Metastatic Liver Carcinoma in the Lung (tissue), 2 donors: ENCODE measurements around the gene DNAJB5.

DNA sequence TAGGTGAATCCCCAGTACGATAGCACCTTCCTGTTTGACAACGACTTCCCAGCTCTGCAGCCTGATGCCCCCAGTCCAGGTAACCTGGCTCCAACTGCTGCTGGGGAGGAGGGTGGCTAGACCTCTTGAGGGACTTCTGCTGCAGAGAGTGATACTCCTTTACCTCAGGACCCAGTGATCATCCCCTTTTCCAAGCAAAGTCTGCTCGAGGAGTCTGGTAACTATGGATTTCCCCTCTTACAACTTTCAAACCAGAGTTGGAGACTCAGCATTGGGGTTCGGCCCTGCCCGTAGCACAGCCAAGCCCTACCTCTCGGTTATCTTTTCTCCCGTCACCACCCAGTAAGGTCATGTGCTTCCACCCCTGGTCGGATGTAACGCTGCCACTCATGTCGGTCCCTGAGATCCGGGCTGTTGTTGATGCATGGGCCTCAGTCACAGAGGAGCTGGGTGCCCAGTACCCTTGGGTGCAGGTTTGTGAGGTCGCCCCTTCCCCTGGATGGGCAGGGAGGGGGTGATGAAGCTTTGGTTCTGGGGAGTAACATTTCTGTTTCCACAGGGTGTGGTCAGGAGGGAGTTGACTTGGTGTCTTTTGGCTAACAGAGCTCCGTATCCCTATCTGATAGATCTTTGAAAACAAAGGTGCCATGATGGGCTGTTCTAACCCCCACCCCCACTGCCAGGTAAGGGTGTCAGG lies 1.2 kb downstream of the GALT start:
- PRO-cap, 2 experiments: no peak in any of the 2 experiments

DNA sequence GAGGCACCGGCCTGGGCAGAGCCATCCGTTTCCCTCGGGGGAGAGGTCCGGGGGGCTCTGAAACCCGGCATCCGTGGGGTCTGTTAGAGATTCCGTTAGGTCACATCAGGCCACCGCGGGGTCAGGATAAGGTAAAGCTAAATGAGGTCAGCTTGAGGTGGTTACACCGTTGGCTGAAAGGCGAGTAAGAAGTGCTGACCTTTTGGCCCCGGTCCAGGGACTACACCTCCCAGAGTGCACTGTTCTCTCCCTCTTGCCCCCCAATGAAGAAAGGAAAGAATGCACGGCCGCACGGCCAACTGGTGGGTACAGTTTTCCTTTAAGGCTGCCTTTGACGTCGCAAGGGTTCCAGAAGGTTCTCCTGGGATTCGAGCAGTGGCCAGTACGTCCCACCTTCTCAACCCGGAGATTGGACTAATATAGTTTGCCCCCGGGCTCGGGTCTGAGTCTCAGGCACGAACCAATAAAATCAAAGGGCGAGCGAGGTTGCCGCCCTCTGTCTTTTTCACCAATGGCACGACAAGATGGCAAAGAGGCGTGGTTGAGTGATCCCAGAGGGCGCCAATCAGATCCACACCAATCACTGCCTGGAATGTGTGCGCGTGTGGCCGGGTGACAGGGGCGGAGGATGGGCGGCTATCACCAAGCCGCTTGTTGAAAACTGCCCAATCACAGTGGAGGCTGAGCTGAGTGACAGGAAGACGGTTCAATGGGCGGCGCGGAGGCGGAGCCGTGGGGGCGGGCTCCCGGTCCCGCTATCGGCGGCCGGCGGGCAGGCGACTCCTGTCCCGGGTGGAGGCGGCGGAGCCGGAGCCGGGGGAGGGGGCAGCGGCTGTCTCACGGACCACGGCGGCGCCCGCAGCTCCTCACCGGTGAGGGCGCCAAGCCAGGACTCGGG lies at the start of gene DNAJB5:
Gene DNAJB5 (plus strand): TSS at position 786 of the 898 bp plus-strand sequence.
- PRO-cap, 2 experiments: peak in 2 of 2 experiments; most common plus-strand start position 786 of the sequence (in 2); most common minus-strand start position 411 of the sequence (in 2)

DNA sequence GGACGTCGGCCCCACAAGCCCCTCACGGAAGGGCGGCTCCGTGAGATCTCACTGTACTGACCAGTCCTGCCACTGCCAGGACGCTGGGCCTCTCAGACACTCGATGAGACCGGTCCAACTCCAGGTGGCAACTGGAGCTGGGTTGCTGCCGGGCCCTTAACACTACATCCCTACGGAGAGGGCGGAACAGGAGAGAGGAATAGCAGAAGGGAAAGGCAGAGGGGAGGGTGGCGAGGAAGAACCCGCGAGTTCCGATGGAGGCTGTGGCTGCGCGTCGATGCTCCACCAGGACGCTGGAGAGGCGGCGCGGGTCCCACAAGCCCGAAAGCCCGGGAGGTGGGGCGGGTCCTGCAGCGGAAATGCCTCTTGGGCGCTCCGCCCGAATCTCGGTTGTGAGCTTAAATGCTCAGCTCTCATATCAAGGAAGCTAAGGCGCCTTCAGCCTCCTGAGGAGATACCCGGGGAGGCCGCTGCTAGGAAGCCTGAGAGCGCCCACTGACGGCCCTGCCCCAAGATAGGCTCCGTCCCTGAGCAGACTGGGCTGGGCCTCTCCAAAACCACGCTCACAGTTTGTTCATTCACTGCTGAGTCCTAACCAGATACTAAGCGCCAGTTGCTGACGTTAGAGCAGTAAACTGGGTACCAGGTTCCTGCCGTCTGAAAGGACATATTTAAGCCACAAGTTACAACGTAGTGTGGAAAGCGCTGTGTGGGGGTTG lies 5.8 kb upstream of the C9orf131 start:
- PRO-cap, 2 experiments: peak in 1 of 2 experiments; most common minus-strand start position 292 of the sequence (in 1)

DNA sequence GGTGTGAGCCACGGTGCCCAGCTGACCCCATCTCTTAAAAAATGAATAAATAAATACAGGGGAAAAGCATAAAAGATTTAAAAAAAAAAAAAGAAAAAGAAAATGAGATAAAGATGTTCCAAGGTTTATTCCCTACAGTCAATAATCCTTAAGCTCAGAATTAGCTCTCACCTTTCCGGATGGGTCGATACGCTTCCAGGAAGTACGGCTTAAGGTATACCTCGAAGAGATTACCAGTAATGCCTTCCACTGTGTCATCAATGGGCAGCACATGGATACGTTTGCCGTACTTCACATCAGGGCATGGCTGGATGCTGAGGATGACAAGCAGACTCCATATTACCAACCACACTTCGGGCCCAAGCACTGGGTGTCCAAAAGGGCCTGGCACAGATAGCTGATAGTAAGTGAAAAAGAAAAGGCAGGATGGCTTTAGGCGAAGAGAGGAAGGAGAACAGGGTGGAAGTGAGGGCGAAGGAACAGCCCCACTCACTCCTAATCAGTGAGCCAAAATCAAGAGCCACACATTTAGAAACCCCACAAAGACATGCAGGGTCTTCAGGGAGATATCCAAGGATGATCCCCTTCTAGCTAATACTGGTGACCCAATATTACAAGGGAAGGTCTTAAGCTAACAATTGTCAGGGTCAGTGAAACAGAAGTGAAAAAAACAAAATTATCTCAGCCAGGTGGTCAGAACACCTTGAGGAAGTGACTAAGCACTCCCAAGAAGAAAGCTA lies 5.8 kb downstream of the VCP start:
- PRO-cap, 2 experiments: no peak in any of the 2 experiments

DNA sequence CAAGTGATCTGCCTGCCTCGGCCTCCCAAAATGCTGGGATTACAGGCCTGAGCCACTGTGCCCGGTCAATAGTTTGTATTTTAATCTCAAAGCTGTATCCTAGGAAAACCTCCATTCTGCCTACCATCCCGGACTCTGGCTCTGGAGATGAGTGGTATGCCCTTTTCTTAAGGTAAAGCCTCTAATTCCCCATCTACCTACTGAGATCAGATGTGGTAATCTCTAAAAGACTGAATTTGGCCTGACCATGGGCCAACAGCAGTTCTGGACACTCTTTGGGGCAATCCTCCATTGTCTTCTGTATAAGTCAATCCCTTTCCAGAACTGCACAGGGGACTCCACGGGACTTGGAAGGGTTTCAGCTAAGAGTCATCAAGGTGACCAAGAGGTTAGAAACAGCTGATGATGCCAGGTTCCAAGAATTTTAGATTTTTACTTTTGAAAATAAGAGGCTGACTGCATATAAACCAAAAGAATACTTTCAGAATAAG lies 1.7 kb downstream of the VCP start:
- PRO-cap, 2 experiments: no peak in any of the 2 experiments

DNA sequence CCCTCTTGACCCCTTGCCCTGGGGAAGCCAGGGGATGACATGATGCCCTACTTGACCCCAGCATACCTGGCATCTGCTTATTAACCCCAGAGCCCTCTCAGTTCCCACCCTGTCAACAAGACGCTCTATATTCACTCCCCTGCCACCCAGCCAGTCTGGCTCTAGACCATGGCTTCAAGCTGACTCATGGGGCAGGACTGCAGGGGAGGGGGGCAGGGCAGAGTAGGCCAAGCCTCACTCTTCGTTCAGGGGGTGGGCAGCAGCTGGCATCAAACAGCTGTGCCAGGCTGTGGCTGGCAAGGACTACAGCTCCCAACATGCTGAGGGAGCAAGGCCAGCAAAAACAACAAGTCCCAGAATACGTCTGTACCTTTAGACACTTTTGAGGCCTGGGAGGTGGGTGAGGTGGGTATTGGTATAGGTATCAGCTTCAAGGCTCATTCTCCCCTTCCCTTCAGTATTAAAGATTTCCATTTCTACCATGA lies 5.3 kb downstream of the ATOSB start:
- PRO-cap, 2 experiments: no peak in any of the 2 experiments

GRCh38 chr9:35112094-35112599 lies 3.5 kb downstream of the ATOSB start:
- PRO-cap, 2 experiments: no peak in any of the 2 experiments

- PRO-cap, 2 experiments: no peak in any of the 2 experiments
Measured at GRCh38 chr9:35236510-35237246, 74.9 kb downstream of the UNC13B start.

GRCh38 chr9:35257824-35258317 lies 96.1 kb downstream of the UNC13B start:
- PRO-cap, 2 experiments: peak in 1 of 2 experiments; most common plus-strand start chr9:35258150 (in 1)

- PRO-cap, 2 experiments: peak in 1 of 2 experiments; most common plus-strand start chr9:35341844 (in 1)
Measured at GRCh38 chr9:35341291-35341939, 148.5 kb upstream of the RUSC2 start.

DNA sequence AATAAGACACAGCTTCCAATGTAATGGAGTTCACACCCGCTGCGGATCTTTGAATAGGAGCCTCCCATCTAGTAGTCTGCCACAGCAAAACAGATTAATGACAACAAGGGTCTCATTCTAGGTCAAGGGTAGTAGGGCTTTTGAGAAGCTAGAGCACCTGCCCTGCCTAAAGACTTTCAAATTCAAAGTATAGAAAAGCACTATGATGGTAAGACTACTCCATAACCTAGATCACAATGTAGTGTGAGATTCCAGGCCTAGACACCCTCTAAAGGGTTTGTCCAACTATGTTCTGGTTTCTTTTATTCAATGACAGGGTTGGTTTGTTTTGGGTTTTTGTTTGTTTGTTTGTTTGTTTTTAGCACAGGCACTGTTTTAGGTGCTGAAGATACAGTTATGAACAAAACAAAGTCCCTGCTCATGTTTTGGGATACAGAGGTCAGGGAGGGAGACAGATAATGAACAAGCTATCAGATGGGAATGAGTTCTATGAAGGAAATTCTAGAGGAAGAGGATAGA lies 145.3 kb upstream of the RUSC2 start:
- PRO-cap, 2 experiments: no peak in any of the 2 experiments

- PRO-cap, 2 experiments: no peak in any of the 2 experiments
Measured at GRCh38 chr9:35517037-35517632, 27.2 kb downstream of the RUSC2 start.

DNA sequence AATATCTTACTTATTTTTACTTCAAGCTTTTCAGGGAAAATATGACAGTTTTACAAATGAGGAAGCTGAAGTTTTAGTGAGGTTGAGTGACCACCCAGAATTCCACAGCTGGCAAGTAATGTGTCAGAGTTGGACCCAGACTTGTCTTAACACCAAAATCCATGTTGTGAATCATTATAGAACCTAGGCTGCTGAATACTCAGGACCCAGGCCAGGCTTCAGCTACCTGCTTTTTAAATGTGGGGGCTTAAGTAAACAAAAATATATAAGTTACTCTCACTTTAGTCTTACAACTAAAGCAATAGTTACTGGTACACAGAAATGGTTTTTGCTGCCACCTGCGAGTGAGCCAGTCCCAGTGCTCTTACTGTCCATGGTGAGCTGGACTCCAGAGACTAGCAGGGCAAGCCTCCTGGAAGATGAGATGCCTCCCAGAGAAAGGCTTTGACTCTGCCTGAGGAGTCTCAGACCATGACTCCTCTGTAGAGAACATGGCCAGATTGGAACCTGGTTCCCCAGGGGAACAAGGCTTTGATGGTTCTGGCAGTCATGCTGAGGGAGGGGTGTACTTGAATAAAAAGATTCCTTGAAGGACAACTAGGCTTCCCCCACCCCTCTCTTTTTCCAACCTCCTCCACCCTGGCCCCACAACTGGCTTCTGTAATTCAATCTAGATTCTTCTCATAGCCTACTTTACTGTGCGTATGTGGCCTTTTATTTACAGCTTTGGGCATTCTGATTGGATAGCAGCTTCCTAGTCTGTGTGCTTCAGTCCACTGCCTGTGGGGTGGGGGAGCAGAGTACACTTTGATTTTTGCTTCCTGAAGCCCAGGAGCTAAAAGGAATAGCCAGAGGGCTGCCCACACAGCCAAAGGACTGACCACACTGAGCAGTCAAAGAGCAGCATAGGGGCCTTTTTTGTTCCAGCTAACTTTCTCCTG lies 30.2 kb downstream of the RUSC2 start:
- PRO-cap, 2 experiments: no peak in any of the 2 experiments

DNA sequence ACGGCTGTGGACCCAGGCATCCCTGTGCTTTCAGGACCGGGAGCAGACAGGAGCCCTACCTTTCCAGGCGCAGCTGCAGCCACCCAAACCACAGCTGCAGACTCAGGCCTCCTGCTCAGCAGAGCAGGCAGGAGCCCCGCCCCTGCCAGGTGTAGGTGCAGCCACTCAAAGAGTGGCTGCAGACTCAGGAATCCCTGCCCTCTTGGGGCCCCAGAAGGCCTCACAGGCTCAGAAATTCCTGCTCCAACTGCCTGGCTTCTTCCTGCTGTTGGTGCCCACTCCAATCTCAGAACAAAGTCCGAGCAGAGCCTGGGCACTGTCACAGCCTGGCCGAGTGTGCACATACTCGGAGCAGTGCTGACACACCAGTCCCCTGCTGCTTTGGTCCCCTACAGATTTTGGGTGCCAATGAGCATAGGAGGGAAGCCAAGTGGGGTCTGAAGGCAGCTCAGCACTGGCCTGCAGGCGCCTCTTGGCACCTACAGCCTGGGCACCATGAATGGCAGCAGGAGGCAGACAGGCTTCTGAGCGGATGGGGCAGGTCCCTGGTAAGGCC lies 6.1 kb upstream of the TESK1 start:
- PRO-cap, 2 experiments: no peak in any of the 2 experiments

- PRO-cap, 2 experiments: no peak in any of the 2 experiments
Measured at GRCh38 chr9:35608681-35609822, 4.0 kb downstream of the TESK1 start.

- PRO-cap, 2 experiments: peak in 2 of 2 experiments; most common plus-strand start chr9:35657885 (in 1); most common minus-strand start chr9:35657800 (in 1)
Measured at GRCh38 chr9:35657641-35658090, 426 bp upstream of the CCDC107 start.

- PRO-cap, 2 experiments: no peak in any of the 2 experiments
Measured at GRCh38 chr9:35729599-35730104, 2.3 kb downstream of the TLN1 start.

- PRO-cap, 2 experiments: no peak in any of the 2 experiments
Measured at GRCh38 chr9:35740616-35741293, 8.3 kb downstream of the GBA2 start.

- PRO-cap, 2 experiments: peak in 1 of 2 experiments; most common plus-strand start chr9:35908386 (in 1); most common minus-strand start chr9:35908150 (in 1)
Measured at GRCh38 chr9:35907552-35908462, 1.5 kb upstream of the SPAAR start.

DNA sequence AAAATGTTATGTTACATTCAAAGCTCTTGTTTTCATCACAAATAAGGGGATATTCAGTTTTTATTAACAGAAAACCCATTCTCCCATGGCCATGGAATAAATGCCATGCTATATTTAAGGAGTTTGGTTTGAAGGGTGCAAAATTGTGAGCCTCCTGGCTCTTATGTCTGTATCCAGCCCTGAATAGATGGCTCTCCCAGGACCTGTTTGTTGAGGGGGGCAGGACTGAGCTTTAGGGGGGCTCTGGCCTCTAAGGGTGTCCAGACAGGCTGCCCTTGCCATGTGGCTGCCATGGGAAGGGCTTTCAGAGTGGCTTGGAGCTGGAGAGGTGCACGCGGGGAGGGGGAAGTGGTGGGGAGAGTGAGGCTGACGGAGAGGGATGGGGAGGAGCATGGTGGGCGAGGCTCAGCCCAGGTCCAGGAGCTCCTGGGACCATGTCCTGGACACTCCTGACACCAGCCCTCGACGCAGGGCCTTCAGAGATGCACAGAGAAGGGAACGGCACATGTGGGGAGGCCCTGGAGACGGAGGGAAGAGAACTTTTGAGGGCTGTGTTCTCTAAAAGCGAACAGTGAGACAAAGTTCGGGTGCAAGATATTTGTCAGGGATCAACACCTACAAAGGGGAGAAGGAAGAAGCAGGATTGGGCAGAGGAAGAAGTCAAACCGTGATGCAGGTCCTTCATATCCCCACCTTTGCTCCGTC lies 2.4 kb downstream of the SPAAR start:
- PRO-cap, 2 experiments: no peak in any of the 2 experiments